ENCODE results near the gene PLIN2.

DNA sequence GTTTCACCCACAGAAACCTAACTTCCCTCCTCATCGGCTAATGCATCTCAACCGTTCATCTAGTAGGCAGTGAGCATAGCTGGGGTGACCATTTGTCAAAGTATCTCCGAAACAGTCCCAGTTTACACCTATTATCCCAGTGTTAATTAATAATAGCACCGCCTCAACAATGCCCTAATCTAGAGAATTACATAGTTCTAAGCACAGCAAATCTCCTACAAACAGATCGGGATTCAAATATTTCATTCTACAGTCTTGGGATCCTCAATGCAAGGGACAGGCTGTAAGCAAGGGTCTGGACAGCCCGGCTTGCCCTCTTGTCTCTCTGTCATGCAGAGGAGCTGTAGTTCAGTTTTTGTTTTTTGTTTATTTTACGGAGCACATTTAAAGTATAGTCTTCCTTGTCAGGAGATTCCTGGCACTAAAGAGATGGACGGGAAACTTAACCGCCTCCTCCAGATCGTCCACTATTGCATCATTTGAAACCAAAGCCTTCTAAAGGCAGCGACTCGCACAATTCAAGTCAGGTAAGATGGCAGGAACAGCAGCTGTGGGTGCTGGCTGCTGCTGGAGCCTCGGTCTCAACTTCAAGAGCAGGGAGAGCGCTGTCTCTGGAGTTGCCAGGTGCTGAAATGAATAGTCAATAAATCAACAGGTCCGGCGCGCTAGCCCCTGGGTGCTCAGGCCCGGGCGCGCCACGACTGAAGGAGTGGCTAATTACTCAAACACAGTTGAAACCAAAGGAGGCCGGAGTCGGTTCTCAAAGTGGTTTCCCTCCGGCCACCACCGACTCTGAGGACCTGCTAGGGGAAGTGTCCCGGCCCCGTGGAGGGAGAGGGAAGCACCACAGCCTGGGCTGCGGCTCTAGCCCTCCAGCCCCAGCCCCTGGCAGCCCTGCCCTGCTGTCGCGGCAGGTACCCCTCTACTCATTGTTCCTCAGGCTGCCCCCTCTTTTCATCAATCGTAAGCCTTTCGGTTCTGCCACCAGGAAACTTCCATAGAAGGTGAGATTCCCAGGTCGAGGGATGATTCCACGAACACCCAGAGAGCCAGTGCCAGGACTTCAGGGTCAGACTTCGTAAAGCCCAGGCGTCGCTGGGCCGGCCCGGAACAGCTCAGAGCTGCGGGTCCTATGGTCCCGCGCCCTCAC, 993 bp downstream of the TTC39B start:
- PRO-cap: bidirectional peak, plus-strand start at position 520 of the sequence, minus-strand start at position 423 of the sequence
CAGE:
- cytosol, long polyA plus RNA: no peak
- long polyA plus RNA: no peak
- nucleus, long polyA plus RNA: no peak

GRCh38 chr9:15467995-15469105, 42.4 kb downstream of the PSIP1 start:
- PRO-cap: no peak
CAGE:
- cytosol, long polyA plus RNA: no peak
- long polyA plus RNA: no peak
- nucleus, long polyA plus RNA: no peak

GRCh38 chr9:15472483-15472870, 38.3 kb downstream of the PSIP1 start:
- PRO-cap: no peak
CAGE:
- cytosol, long polyA plus RNA: no peak
- long polyA plus RNA: no peak
- nucleus, long polyA plus RNA: no peak

DNA sequence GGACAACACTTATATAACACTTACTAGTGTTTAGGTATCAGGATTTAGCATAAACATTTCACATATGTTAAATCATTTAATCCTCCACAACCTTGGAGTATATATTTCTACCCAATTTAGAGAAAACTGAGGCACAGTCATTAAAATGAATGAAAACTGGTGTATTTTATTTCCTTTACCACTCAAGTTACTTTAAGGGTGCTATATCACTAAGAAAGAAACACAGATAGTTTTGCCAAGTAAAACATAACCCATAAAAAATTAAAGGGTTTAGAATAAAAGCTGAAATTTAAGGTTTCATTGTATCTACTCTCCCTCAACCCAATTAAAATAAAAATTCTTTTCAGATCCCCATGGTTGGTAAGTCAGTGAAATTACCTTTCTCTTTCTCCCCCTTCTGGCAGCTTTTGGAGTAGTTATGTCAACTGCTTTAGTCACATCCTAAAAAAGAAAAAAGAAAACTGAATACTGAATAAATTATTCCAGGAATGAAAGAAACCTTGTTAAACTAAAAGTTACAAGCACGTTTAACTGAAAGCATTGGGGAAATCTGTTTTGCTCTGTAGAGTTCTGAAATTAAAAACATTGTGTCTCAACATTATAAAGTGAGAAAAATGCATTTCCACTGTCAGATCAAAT, 25.0 kb downstream of the PSIP1 start:
- PRO-cap: no peak
CAGE:
- cytosol, long polyA plus RNA: no peak
- long polyA plus RNA: start-site peak on the minus strand centred at position 397 of the sequence, 7 bp wide, 130 and 99 reads in 2 replicates
- nucleus, long polyA plus RNA: no peak

DNA sequence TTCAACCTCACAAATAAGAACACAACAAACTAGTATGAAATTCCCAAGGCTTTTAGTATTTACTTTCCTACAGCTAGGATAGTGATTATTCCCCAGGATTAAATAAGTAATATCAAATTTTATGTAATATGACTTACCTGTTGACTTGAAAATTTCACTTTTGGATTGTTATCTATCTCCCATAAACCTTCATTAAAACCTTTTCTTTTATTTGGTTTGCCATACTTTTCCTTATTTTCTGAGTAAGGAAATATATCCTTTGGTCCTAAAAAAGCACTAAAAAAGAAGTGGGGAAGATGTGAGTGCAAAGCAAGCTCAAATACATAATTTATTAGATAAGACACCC, 20.9 kb downstream of the PSIP1 start:
- PRO-cap: no peak
CAGE:
- cytosol, long polyA plus RNA: no peak
- long polyA plus RNA: no peak
- nucleus, long polyA plus RNA: no peak

GRCh38 chr9:16100827-16101068, 547.9 kb downstream of the CCDC171 start:
- PRO-cap: no peak
CAGE:
- cytosol, long polyA plus RNA: no peak
- long polyA plus RNA: no peak
- nucleus, long polyA plus RNA: no peak

- PRO-cap: no peak
CAGE:
- cytosol, long polyA plus RNA: no peak
- long polyA plus RNA: no peak
- nucleus, long polyA plus RNA: no peak
Measured at GRCh38 chr9:16515646-16516607, 354.5 kb downstream of the BNC2 start.

GRCh38 chr9:16571969-16572563, 298.4 kb downstream of the BNC2 start:
- PRO-cap: no peak
CAGE:
- cytosol, long polyA plus RNA: no peak
- long polyA plus RNA: no peak
- nucleus, long polyA plus RNA: no peak

GRCh38 chr9:16704372-16704650, 166.2 kb downstream of the BNC2 start:
- PRO-cap: no peak
CAGE:
- cytosol, long polyA plus RNA: no peak
- long polyA plus RNA: no peak
- nucleus, long polyA plus RNA: no peak

DNA sequence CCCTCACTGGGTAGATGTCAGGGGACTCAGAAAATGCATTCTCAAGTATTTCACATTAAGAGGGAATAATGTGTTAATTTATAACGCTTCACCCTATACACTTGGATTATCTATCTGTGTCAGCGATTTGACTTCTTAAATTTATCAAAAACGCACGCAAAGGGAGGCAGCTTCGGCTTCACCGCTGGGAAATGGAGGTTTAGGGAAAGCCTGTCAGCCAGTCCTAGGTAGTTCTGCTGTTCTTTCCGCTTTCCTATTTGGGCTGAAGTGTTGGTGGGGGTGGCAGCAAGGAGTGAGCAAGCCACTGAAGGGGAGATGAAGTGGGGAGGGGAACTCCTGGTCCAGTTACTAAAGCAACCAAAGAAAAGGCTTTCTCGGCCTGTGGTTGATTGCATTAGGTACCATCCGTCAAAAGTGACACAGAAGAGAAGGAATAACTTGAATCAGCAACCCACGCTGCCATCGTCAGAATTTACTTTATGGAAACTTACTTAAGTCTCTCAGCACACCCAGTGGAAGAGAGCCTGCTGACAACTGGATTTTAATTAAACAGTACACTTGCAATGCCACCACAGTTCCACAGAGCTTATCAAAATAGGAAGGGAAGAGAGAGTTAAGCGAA, 161.5 kb downstream of the BNC2 start:
- PRO-cap: no peak
CAGE:
- cytosol, long polyA plus RNA: no peak
- long polyA plus RNA: no peak
- nucleus, long polyA plus RNA: no peak

DNA sequence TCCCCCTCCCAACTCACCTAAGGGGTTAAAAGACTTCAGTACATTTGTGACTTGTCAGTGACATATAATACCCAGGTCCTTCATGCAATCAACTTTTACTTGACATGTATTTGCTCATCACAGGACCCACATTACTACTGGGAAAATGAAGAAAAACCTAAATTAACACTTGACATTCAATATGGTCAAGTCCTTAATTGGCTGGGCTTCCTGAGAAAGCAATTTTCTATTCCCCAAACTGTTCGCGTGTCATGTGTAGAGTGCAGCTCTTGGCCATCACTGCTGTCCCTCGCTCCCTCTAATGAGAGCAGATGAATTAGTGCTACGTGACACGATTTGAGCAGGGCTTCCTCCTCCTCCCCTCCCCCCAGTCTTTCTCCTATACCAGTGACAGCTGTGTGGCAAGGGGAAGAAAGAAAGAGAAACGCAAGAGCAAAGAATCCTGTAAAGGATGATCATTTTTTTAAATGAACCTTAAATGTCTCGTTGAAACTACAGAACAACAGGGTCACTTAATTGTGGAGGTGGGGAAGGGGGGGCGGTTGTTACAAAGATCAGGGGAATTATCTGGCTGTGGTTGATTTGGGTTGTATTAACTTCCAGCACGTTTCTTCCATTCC, 159.6 kb downstream of the BNC2 start:
- PRO-cap: no peak
CAGE:
- cytosol, long polyA plus RNA: no peak
- long polyA plus RNA: no peak
- nucleus, long polyA plus RNA: no peak

- PRO-cap: no peak
CAGE:
- cytosol, long polyA plus RNA: no peak
- long polyA plus RNA: no peak
- nucleus, long polyA plus RNA: no peak
Measured at GRCh38 chr9:17138427-17138823, 3.6 kb downstream of the CNTLN start.

GRCh38 chr9:17268926-17269343, 134.1 kb downstream of the CNTLN start:
- PRO-cap: no peak
CAGE:
- cytosol, long polyA plus RNA: no peak
- long polyA plus RNA: no peak
- nucleus, long polyA plus RNA: no peak

DNA sequence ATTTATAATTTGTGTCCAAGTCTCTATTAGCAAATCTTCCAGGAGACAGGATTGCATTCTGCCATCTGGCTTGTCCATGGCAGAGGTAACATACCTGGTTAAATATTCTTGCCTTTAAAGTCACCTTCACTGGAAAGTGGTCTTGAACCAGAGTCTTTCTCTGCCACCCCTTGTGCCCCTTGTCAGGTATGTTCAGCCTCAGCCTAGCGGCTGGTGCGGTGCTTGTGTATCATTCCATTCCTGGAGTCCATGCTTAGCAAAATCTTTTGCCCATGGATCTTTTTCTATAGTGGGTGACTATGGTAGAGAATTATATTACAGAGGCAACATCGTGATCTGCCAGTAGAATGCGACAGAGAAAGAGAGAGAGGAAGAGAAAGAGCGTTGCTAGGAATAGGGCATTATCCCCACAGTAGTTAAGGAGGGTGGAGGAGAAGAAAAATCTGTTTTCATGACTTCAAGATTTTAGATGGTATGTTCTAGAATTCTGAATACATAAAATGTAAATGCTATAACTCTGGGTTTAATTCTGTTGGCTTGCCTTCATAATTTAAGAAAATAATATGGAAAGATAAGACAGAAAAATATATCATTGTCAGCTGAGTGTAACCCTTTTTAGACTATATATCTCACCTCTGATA, 42.1 kb upstream of the SH3GL2 start:
- PRO-cap: no peak
CAGE:
- cytosol, long polyA plus RNA: no peak
- long polyA plus RNA: no peak
- nucleus, long polyA plus RNA: no peak

DNA sequence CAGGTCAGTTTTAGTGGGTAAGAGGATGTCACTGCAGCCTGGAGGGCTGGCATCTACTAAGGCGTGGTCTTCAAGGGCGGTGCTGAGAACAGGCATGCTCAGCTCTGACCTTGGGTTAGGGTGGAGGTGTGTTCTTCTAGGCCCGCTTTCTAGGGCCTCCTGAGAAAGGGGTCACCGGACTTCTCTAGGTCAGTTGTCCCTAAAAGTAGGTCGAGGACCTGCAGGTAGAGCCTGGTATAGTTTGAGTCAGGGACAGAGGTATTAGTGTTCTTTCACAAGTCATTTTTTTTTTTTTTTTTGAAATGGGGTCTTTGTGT, 25.8 kb downstream of the SH3GL2 start:
- PRO-cap: no peak
CAGE:
- cytosol, long polyA plus RNA: no peak
- long polyA plus RNA: no peak
- nucleus, long polyA plus RNA: no peak

DNA sequence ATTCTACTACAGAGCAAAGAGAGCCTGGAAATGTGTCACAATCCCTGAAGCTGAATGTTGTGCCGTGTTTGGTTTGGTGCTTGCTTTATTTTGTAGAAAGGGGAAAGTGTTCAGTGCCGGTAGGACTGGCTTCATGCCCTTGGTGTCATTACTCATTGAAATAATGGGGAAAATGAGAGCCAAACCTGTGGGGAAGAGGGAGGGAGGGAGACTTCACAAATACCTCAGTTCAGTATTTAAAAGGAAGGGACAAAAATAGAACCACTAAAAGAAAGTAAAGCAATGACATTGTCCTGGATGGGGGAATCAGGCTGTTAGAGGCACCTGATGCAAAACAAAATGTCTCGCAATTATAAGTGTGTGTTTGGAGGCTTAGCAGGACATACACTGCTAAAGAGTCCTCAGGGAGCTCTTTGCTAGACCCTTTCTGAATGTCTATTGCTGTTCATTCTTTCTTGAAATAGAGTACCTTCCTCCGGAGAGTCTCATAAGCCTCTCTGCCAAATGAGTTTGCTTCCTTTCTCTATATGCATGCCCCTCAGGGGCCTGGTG, 26.6 kb upstream of the ADAMTSL1 start:
- PRO-cap: no peak
CAGE:
- cytosol, long polyA plus RNA: no peak
- long polyA plus RNA: no peak
- nucleus, long polyA plus RNA: no peak

- PRO-cap: no peak
CAGE:
- cytosol, long polyA plus RNA: no peak
- long polyA plus RNA: no peak
- nucleus, long polyA plus RNA: no peak
Measured at GRCh38 chr9:19101877-19102798, 566 bp downstream of the HAUS6 start.

DNA sequence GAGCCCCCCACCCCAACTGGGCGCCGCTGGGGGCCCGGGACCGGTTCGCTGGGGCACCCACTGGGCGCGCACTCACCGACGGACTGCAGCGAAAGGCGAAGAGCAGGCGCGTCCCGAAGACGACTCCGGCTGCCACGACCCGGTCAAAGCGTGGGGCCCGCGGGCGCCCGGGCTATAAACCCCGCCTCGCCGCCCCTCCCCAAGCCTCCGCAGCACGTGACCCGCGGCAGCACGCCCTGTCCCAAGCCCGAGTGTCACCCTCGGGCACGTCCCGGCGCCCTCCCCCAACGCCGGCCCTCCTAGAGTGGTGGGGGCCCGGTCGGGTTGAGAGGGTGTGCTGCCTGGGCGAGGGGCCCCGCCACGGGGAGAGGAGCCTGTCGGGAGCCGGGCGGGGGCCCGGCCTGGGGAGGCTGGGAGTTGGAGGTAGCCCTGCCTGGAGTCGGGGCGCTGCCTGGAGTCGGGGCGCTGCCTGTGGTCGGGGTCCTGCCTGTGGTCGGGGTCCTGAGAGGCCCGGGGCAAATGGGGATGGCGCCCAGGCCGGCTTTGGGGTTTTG, at the start of gene PLIN2:
Gene PLIN2 (minus strand): TSS at position 150 of the 554 bp plus-strand sequence.
- PRO-cap: no peak
CAGE:
- cytosol, long polyA plus RNA: no peak
- long polyA plus RNA: no peak
- nucleus, long polyA plus RNA: no peak

- PRO-cap: no peak
CAGE:
- cytosol, long polyA plus RNA: no peak
- long polyA plus RNA: no peak
- nucleus, long polyA plus RNA: no peak
Measured at GRCh38 chr9:19166427-19166841, 39.1 kb upstream of the PLIN2 start.

DNA sequence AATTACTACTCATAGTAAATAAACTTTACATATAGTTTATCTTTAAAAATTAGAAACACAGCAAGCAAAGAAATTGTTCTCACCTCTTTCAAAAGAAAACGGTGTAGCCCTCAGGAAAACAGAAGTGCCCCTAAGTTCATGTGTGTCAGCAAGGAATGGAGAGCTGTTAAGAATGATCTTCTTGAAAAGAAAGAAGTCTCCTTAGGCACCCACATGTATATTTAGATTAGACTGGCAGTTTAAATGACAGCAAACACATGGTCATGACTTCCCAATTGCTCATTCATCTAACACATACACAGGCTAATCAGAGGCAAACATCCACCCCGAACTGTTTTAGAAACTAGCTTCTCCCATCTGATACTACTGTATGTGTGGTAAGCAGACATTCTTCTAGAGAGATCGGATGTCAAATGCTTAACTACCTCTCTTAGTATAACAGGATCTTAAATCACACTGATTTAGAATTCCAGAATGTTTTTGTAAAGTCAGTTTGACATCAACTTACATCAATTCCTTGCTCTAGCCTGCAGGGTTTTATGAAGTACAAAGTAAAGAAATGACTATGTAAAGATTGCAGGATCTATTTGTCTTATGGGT, 239.9 kb downstream of the MLLT3 start:
- PRO-cap: no peak
CAGE:
- cytosol, long polyA plus RNA: no peak
- long polyA plus RNA: no peak
- nucleus, long polyA plus RNA: no peak